Measurements from ENCODE around the gene RNF157.

DNA sequence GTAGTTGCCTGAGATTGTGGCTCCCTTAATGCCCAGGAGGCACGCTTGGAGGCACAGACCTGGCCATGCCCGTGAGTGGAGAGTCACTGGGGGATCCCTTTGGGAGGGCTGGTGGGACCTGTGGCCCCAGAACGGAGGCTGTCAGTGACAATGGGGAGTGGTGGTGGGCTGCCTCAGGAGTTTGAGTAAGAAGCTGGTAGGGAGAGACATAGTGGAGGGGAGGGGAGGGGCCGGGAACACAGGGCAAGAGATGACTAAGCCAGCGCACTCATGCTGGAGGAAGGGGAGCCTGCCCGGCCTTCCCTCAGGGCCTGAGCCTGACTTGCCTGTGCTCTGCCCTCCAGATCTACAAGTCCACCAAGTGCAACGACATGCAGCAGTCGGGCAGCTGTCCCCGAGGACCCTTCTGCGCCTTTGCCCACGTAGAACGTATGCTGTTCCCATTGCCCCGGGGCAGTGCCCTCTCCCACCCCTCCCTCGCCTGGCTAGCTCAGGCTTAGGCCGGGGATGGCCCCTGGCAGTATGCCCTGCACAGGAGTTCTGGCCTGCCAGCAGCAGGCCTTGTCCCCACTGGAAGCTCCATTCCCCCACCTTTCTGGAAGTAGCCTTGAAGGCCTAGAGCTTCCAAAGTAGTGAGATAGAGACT lies 29.3 kb downstream of the UNC13D start:
- RRBS = 45% methylated on average over 6 of the region's 15 CpGs

DNA sequence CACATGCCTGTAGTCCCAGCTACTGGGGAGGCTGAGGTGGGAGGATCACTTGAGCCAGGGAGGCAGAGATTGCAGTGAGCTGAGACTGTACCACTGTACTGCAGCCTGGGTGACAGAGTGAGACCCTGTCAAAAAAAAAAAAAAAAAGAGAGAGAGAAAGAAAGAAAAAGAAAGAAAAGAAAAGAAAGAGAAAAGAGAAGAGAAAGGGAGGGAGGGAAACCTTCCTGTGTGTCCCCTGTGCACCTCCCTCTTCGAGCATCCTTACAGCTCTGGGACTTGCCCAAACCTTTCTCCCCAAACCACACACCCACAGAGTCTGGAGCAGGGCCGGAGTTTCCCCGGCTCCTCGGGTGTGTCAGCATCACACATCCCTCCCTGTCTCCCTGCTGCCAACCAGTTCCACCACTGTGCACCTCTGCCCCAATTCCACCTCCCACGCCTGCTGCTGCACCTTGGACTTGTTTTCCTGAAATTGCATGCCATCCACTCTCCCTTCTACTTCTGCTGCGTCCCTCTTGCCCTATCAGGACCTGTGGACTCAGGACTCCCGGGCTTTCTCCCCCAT lies 4.0 kb upstream of the CDK3 start:
- RRBS = no CpG with 5 or more reads among the region's 7 CpGs

GRCh38 chr17:76045964-76046433 lies 18.9 kb upstream of the EVPL start:
- RRBS = no CpG with 5 or more reads among the region's 11 CpGs

- RRBS = no CpG with 5 or more reads among the region's 7 CpGs
Measured at GRCh38 chr17:76055928-76056571, 16.3 kb downstream of the SRP68 start.

- RRBS = 6% methylated on average over 36 of the region's 83 CpGs
Measured at GRCh38 chr17:76139727-76140783, 990 bp downstream of the FOXJ1 start.

- RRBS = no CpG with 5 or more reads among the region's 7 CpGs
Measured at GRCh38 chr17:76196305-76197053, 43.8 kb downstream of the RNF157 start.

DNA sequence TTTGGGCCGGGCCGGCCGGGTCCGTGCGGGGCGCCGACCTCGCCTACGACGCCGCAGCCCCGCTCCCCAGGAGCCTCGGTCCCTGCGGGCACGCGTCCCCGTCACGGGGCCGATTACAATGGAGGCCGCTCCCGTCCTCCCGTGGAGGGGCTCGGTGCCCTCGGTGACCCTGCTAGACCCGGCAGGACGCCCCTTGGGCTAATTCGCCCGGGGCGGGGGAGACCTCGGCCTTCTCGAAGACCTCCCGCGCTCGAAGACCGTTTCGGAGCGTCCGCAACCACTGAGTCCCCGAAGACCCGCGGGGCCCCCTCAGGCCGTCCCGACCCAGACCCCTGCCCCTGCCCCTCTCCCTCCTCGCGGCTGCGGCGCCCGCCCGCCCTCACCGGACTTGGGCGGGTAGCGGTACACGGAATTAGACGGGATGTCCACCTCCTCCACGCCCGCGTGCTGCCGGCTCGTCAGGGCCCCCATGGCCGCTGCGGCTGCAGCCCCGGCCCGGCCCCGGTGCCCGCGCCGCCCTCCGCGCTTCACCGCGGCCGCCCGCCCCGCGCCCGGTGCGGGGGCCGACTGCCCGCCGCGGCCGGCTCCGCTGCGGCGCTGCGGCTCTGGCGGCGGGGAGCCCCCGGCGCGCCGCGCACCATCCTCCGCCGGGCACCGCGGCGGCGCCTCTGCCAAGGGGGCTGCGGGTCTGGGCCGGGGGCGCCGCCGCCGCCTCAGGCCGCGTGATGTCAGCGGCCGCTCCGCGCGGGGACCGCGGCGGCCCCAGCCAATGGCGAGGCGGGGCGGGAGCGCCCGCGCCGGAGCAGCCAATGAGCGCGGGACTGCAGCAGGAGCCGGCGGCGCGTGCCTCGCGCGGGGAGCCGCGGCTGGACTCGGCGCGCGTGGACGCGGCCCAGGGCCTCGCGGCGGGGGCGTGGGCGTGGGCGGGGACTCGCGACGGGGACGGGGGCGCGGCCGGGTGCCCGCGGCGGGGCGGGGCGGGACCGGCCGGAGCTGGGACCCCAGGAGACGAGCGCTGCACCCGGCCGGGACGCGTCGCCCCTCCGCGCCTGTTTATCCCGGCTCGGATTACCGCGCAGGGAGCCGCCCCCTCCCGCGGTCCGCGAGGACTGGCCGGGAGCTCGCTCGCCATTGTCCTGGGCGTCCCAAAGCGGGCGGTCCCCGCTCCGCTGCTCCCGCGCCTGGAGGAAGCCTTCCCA lies at the start of gene RNF157:
TSS of gene RNF157 (minus strand) at position 724 of the 1,199 bp plus-strand sequence.
- RRBS = 3% methylated on average over 61 of the region's 187 CpGs

GRCh38 chr17:76251878-76252737 lies 11.8 kb upstream of the RNF157 start:
- RRBS = no CpG with 5 or more reads among the region's 11 CpGs

GRCh38 chr17:76266906-76267609 lies 1.9 kb downstream of the UBALD2 start:
- RRBS = no CpG with 5 or more reads among the region's 5 CpGs

- RRBS = no CpG with 5 or more reads among the region's 6 CpGs
Measured at GRCh38 chr17:76271604-76271816, 6.4 kb downstream of the UBALD2 start.

- RRBS = no CpG with 5 or more reads among the region's 7 CpGs
Measured at GRCh38 chr17:76314803-76315351, 6.8 kb upstream of the QRICH2 start.

- RRBS = no CpG with 5 or more reads among the region's 15 CpGs
Measured at GRCh38 chr17:76345291-76345943, 8.3 kb downstream of the PRPSAP1 start.

DNA sequence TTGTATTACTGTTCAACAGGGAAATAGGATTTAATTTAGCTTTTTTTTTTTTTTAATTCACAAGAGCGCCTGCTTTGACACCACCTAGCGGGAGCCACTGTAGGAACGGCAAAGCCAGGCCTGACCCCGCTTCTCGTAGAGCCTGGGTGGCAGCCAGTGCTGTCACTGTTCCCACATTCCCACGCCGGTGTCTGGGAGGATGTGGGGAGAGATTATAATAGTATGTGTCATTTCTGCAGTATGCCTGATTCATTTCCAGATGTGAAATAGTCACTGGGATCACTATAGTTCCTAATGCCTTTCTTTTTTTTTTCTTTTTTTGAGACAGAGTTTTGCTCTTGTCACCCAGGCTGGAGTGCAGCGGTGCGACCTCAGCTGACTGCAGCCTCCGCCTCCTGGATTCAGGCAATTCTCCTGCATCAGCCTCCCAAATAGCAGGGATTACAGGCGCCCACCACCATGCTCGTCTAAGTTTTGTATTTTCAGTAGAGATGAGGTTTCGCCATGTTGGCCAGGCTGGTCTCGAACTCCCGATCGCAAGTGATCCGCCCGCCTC lies 13.7 kb upstream of the SPHK1 start:
- RRBS = no CpG with 5 or more reads among the region's 18 CpGs

DNA sequence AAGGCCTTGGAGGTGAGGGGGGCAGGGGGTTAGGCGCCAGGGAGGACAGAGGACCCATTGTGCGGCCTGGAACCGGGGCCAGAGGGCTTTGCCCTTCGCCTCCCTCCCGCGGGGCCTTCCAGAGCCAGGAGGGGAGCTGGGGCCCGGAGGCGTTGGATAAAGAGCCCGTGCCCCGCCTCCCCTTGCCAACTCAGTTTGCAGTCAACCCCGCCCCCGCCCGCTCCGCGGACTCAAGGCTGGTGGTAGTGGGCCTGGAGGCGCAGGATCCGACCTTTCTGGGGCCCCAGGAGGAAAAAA lies 2.1 kb upstream of the SPHK1 start:
- RRBS = 19% methylated on average over 4 of the region's 17 CpGs

- RRBS = no CpG with 5 or more reads among the region's 15 CpGs
Measured at GRCh38 chr17:76398730-76399169, 14.3 kb downstream of the SPHK1 start.

DNA sequence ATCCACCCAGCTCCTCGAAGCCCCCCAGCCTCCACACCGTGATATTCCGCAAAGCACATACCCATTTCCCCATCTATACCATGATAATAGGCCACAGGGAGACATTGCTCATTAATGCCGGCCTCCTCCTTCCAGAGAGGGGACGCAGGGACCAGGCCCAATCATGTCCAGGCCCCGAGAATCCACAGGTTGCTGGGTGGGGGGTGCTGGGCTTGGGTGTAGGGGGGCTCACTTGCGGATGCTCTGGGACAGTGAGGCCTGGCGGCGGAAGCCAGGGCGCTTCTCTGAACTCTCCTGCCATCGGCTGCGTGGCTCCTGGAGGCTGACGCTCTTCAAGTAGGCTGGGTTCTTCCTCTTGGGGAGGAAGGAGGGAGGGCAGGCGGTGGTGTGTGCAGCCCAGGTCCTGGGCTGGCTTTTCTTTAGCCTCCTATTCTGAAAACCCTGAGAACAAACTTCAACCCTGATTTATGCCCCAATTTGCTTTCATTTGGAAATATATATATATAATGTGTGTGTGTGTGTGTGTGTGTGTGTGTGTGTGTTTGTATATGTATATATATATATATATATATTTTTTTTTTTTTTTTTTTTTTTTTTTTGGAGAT lies 12.2 kb downstream of the AANAT start:
- RRBS = no CpG with 5 or more reads among the region's 14 CpGs

GRCh38 chr17:76522895-76523448 lies 14.5 kb downstream of the CYGB start:
- RRBS = no CpG with 5 or more reads among the region's 28 CpGs

DNA sequence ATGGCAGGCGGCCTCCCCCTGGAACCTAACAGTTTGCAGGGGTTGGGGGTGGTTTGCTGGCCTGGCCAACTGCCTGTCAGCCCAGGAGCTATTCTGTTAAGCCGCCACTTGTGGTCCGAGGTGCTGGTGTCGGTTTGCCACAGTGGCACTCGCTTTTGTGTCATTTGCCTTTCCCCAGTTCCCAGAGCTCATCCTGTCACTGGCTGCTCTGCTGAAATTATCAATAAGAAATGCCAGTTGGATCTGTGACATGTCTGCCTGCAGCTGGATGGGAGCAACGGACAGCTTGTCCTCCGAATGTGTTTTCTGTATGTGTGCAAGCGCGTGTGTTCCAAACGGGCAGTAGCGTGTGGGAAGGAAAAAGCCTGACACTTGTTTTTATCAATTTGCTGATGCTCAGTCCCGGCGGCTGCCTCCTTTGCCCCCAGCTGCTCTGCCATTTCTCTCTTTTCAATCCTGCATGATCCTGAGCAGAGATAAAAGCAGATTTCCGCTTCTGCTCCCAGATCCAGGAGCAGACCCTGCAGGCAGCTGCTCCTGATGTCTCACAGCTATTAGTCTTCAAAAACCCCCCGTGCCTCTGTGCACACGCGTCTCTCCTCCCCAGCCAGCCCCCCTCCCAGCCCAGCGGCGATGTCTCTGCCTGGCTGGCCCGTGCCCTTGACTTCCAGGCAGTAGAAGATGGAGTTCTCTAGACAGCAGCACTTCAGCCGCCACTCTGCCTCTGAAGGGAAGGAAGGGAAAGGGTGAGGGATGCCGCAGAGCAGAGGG lies 4.0 kb downstream of the PRCD start:
- RRBS = no CpG with 5 or more reads among the region's 22 CpGs

GRCh38 chr17:76671867-76672365 lies 28.4 kb upstream of the ST6GALNAC1 start:
- RRBS = no CpG with 5 or more reads among the region's 23 CpGs

- RRBS = 67% methylated on average over 1 of the region's 14 CpGs
Measured at GRCh38 chr17:76684713-76685511, 25.9 kb downstream of the MXRA7 start.

Data from AG09309 (cell line).